Skeletal muscle satellite cell (primary cell): ENCODE measurements around the genes MSANTD3 and OR13C5.

DNA sequence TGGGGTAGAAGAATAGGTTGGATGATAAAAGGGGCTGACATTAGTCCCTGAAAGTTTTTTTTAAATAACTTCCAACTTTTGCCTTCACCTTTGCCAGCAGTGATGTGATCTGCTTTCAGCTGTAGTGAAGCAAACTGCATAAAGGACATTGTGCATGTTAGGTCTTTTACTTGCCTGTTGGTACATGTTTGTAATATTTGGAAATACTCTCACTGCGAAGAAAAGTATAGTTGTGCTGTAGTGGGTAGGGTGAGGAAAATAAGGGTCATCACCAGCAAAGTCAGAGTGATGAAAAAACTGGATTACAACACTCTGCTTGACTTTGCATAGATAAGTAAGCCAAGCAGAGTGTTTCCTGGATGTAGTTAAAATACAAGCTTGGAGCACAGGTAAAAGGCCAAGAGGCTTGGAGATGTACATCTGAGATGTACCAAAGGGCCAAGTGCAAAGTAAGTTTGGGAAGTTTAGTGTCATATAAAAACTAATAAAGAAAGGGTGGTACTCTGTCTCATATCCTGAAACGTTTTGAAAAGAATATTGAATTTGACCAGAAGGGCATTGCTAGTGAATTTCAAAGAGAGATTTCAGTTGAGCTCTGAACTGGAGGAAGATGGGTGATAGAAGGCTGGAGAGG lies 16.7 kb downstream of the TGFBR1 start:
- CAGE, long polyA plus RNA, result no peak

DNA sequence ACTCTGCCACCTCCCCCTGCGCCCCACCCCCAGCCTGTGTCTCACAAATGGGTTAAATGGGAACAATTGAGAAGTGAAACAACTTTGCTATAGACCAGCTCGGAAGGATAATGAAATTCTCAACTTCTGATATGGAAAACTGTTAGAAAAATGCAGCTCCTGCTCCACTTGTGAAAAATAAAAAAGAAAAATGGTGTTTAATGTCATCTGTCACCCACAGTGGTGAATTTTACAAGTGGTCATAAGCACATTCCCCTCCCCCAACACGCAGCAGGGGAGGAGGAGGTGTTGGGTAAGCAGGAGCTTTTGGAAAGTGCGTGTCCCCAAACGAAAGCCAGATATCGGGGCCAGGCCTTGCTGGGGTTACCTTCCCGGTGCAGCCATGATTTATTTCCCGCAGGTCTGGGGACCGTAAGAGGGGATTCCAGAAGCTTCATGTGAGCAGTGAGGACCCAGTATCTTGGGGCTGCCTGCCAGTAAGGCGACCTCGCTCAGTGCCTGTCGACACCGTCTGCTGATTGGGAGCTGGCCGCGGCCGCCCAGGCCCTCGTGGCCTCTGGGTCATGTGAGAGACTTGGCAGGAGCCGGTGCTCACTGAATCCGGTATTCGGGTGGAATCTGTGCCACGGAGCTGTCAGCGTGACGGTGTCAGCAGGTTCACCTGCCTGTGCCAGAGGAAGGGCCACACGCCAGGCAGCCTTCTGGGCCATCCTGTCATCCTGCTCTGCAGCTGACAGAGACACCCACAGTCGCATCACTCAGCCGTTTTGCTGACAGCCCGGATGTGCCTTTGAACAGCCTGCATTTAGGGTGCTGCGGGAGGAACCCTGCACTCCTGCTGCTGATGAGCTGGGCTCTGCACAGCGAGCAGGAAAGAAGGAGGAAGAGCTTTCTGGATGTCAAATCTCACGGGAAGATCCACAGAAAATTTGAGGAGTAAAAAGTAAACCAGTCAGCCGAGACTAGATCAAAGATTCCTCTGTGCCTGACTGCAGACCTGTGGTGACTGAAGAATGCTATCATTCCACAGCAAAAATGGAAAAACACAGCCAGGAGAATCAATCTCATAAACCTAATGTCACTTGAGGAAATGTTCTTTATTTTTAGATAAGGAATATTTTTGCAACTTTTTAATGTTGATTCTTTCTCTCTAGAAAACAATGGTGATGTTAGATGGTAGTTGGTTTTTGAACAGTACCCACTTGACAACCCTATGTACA lies 37.4 kb downstream of the SEC61B start:
- CAGE, long polyA plus RNA, result no peak

DNA sequence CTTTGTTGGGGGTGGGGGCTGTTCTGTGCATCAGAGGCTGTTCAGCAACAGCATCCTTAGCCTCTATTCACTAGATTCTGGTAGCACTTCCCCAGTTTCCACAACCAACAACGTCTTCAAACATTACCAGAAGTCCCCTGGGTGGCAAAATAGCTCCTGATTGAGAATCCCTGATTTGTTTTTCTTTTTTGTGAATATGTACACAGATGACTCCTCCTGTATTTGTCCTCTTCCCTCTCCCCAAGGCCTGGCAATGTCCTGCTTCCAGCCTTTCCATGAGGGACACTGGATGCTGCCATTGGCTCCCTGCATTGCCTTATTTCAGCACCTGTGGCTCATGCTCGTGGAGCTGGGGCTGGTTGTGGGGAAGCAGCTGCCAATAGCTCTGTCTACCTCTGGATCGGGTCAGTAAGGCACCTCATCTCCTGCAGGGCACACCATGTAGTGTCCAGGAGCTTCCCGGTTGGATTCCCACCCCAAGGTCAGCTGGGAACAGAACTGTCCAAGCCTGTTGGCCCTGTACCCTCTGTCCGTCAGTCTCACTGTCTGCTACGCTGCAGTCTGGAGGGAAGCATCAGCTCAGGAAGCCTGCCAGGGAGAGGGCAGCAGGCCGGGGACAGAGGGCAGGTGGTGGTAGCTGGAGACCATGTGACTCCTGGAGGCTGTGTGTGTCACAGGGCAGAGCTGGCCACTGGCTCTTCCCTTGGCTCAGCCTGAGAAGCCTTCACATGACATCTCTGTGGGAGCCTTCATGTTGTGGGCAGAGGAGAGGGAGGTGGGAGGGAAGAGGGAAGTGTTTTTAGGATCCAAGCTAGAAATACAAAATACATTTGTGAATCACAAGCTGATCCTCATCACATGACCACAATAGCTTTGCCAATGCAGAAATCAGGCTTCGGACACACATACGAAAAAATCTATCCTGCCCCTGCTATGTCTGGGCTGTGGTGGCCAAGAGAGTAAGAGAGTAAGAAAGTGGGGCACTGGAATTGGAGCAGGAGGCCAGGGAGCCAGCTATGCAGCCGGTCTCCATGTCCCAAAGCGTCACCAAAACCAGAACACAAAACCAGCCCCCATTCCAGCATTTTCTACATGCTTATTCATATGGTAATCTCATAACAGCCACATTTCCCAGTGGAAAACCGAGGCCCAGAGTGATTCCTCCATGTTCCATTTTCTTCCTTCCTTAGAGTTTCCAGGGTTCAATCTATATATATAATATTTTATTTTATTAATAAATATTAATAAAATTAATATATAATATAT lies 134.5 kb downstream of the SEC61B start:
- CAGE, long polyA plus RNA, result no peak

GRCh38 chr9:99359155-99359920 lies 137.3 kb downstream of the SEC61B start:
- CAGE, long polyA plus RNA, result no peak

DNA sequence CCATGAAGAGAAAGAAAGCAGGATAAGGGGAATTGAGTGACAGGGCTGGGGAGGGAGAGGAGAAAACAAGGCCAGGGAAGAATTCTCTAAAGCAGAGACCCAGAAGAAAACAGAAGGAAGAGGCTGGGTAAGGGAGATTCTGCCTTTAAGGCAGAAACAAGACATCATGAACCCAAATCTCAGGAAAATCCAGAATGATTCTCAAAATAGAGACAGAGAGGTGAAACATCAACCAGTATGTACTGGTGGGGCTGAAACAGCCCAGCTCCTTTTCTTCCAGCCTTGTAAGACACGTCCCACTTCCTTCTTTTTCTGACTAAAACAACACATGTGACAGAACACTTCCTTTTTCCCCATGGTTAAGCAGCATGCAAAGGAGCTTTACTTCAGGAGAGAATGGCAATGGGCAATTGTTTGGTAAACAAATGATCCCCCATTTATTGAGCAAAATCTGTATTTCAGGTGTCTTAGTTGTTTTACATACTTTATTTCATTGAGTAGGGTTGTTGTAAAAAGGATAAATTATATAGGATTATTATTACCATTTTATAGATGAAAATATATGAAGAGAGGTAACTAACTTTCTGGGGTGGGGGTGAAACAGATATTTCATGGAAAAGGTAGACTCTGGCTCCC lies 230.8 kb upstream of the NR4A3 start:
- CAGE, long polyA plus RNA, result no peak

DNA sequence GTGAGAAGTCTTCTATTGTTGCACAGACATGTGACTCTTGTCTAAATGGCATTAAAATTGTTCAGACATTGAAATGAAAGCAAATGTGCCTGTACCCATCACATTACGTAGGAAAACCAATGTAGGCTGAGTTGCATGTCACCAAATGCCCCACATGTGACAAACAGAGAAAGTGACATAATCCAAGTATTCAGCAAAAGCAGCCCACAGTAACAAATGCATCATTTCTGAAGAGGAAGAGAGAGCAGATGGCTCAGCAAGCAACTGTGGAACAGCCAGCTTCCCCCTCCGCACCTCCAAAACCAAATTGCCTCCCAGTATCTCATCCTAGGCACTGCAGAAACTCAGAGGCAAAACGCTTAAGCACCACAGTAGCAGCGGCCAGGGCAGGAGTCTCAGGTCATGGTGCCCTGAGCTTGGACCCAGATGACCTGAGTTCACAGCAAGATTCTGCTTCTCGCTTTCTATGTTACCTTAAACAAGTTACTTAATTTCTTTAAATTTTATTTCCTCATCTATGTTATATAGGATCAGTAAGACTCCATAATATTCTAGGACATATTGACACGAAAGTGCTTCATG lies 161.3 kb upstream of the NR4A3 start:
- CAGE, long polyA plus RNA, result no peak

DNA sequence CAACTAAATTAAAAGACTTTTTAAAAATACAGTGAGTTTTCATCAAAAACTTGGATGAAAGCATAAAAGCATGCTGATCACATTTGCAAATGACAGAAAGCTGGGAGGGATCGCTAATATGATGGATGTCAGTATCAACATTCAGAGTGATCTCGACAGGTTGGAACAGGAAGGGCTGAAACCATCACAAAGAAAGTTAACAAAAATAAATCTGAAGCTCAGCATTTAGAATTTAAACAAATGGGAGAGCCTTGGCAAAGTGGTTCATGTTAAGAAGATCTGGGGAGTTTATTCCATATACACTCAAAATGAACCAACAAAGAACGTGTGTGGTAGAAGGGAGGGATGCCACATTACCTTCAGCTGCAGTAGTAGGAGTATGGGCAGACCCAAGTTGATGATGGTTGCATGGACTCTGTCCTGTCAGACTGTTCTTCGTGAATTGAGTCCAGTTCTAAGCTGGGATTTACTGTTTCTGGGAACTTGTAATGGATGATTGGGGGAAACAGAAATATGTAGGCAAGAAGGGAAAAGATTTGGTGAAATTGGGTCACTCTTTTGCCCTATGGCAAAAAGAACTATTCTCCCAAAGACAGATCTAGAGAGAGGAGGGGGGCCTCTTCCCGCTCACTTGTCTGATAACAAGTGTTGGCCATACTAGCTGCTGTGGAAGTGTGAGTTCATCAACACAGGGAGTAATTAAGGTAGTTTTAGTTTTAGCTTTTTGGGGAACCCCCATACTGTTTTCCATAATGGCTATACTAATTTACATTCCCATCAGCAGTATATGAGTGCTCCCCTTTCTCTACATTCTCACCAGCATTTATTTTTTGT lies 14.6 kb downstream of the NR4A3 start:
- CAGE, long polyA plus RNA, result no peak

- CAGE, long polyA plus RNA, result no peak
Measured at GRCh38 chr9:100211420-100212002, 112.5 kb downstream of the INVS start.

DNA sequence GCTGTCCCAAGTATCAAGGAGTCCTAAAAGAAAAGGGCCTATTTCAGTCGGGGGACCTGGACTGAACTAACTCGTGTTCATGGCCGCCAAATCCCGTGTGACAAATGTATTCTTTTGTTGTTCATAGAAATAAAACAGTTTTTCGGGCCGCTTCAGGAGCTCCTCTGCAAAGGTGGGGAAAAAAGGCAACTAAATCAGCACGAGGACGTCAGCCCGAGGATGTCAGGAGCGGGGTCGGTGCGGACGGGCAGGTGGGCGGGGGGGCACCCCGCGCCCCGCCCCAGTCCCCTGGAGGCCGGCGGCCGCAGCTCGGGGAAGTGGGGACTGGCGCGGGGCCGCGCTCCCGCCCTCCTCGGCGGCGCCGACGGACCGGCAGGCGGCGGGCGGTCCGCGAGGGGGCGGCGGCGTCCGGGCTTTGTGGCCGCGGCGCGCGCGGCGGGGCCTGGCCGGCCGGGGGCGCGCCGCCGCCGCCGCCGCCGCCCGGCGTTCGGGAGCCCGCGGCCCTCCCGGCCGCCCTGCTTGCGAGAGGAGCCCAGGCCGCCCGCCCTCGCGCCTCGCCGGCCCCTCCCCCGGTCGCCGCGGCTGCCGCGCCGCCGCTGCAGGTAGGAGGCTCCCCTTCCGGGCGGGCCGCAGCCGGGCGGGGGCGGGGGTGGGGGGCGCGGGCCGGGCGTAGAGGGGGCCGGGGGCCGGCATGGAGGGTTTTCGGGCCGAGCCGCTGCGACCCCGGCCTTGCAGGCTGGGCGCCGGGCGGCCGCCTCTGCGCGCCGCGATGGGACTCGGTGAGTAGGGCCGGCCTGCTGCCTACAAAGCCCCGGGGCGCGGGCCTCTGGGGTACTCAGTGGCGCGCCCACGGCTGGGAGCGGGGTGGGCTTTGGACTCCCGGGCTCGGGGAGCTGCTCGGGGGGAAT lies at the start of gene MSANTD3:
MSANTD3 (plus strand) TSS at position 352 of the 908 bp plus-strand sequence.
- CAGE, long polyA plus RNA, result no peak

DNA sequence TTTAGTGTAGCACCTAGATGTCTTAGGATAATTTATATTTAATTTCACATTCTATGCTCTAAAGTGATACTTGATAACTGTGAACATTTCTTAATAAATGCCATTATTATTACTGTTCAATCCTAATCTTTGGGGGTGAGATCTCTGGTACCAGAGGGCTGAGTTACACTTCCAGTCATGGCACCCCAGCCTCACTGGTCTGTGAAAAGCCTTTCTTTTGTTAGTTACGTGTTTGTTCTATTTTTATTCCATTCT lies 19.1 kb downstream of the MSANTD3 start:
- CAGE, long polyA plus RNA, result no peak

GRCh38 chr9:100669763-100670461 lies 92.0 kb downstream of the CAVIN4 start:
- CAGE, long polyA plus RNA, result no peak

- CAGE, long polyA plus RNA, result no peak
Measured at GRCh38 chr9:101408747-101409159, 10.1 kb downstream of the ZNF189 start.

DNA sequence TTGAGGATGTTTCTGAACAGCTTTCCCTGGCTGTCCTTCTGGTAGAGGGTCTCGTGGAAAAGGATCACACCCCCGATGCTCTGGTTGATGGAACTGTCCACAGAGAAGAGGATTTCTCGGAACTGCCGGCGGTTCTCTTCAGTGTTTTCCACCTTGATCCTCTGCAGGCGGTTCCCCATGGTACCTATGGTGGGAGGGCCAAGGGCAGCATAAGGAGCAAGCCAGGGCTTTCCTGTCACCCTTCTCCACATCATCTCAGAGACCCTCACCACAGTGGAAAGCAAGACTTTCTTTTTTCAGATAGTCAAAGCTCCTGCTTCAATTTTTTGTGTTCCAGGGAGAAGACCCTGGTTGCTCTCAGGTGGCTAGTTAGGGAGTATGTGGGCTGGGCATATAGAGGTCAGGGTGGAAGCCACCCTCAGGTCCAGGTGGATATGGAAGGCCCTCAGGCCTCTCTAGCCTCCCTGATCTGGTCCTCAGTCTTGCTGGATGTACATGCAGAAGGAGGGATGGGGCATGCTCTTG lies 5.7 kb downstream of the ALDOB start:
- CAGE, long polyA plus RNA, result no peak

GRCh38 chr9:103999327-103999893 lies 94.7 kb upstream of the SMC2 start:
- CAGE, long polyA plus RNA, result no peak

DNA sequence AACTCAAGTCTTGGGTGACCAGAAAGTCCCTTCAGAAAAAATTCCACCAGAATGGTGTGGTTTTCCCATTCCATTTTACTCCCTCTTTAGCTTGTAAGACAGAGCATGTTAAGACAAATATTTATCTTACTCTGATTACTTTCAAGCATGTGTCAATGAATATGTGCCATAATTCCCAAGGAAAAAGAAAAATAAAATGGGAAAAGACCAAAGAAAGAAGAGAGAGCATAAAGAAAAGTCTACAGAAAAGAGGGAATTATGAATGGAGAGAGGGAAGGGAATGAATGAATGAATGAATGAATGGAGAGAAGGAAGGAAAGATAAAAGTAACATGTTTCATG lies at the start of gene OR13C5:
OR13C5 (minus strand) TSS at position 74 of the 341 bp plus-strand sequence.
- CAGE, long polyA plus RNA, result no peak

DNA sequence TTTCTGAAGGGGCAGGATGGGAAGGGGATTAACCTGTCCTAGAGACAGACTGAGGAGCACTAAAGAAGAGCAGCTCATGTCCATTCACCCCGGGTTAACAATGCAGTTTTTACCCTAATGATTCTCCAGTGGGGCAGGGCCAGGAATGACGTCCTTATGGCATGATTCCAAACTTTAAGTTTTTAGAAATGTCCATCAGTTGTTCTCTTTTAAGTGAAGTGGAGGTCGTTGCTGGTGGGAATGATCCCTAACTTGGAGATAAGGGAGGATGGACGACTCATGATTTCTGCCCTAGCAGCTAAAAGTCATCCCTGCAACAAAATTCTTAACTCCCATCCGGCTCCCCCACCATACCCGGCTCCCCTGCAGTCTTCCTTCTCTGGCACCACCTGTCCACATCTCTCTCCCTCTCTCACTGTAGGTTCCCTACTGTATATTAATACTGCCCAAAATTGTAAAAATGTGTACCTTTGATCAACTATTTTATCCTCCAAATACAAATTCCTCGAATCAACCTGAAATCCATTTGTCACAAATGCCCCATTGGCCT lies 1.2 kb downstream of the NIPSNAP3A start:
- CAGE, long polyA plus RNA, result no peak

DNA sequence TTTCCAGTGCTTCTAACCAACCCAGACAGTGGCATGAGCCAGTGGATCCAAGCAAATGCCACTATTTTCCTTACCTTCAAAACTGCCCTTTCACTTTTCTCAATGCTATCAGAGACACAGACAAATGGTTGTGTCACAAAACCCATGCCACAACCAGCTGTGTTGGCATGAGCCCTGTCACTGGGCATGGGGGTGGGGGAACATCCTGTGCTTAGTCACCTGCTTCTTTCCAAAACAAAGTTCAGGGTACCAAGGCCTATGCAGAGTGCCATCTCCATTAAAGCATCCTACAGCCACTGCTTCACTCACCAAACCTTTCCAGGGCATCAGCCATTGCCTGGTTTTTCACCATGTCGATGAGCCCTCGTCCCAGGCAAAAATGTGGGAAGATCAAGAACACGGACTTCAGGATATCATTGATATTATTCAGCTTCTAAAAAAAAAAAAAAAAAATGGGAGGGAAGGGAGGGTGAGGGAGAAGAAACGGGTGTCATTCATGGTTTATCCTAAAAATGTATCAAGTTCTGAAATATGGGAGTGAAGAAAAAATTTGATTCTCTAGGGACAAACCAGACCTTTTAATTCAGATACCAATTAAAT lies 30.2 kb downstream of the NIPSNAP3B start:
- CAGE, long polyA plus RNA, result no peak

GRCh38 chr9:104843004-104843727 lies 79.2 kb downstream of the NIPSNAP3B start:
- CAGE, long polyA plus RNA, result no peak

GRCh38 chr9:104851444-104852032 lies 76.4 kb downstream of the ABCA1 start:
- CAGE, long polyA plus RNA, result no peak

DNA sequence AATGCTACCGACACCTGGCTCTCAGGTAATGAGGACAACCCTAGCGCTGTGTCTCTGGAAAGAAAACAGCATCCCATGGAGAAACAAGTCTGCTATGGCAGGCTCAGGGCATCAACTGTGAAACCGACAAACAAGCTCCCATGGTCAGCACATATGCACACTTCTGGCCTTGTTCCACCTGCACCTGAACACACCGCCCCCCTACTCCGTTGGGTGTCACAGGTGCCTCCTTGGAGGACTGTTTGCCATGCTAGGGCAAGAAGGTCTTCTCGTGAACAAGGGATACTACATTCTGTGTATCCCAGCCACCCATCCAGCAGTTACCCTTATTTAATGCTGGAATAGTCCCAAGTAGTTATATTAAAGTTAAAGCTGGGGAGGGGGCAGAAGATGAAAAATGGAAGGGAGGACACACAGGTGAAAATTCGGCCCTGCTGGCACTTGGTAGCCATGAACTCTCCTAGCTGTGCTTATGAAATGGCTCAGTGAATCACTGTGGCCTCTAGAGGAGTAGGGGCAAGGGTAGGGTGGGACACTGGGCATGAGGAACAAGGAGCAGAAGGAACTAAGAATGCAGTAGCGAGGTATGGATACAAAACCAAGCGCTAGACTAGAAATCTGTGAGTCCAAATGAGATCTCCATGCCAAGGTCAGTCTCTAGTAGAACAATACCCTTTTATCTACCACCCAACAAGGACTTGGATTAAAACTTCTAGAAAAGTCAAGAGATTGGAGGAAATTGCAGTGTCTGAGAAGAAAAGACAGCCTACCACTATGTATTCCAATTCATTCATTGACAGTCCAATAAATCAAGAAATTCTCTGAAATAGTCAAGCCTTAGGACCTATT lies 23.1 kb downstream of the ABCA1 start:
- CAGE, long polyA plus RNA, result no peak